Vermiform appendix (tissue), 1 donor: ENCODE data around the genes FRAS1 and ANTXR2.

DNA sequence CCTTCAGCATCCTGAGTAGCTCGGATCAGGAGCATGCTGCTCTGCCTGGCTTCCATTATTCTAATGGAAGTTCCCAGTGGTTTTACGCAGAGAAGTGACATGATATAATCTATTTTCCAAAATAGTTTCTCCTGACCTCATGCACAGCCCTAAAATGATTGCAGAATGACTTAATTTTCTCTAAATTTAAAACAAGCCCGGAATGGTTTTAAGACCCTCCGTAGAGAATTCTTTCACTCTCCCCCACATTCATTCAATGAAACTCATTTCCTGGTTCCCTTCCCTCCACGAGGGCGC, 86.4 kb downstream of the SOWAHB start:
- PRO-cap: no peak

DNA sequence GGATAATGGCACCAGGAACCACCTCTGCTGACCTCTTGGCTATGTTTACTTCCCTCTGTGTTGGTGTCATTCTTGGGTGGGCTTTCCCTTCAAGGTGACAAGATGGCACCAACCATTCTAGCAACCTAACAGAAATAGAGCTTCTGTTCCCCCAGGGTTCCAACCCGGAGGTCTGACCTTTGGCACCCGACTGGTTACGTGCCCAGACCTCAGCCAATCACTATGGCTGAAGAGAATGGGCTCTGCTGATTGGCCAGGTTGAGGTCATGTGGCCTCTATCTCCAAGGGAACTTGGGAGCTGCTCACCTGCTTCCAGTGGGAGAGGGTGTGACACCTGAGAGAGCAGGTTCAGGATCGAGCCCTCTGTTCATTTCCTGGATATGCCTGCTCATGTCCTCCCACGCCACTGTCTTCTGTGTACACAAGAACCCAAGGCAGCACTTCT, 11.1 kb downstream of the SOWAHB start:
- PRO-cap: no peak

DNA sequence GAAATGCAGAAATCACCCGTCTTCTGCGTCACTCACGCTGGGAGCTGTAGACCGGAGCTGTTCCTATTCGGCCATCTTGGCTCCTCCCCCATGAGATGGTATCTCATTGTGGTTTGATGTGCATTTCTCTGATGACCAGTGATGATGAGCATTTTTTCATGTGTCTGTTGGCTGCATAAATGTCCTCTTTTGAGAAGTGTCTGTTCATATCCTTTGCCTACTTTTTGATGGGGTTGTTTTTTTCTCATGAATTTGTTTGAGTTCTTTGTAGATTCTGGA, 86.4 kb upstream of the CXCL13 start:
- PRO-cap: no peak

DNA sequence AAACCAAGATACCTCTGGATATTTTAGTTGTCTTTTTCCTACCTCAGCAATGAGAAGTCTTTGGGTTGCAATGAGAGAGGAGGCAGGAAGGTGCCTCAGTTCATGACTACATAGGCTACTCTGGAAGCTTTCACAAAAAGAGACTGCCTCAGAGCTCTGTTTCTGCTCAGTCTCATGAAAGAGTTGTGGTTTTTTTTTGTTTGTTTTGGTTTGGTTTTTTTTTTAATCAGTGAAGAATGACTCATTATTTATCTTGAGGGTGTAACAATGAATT, 67.6 kb upstream of the CXCL13 start:
- PRO-cap: no peak

GRCh38 chr4:77563927-77564869, 41.4 kb upstream of the CXCL13 start:
- PRO-cap: no peak

DNA sequence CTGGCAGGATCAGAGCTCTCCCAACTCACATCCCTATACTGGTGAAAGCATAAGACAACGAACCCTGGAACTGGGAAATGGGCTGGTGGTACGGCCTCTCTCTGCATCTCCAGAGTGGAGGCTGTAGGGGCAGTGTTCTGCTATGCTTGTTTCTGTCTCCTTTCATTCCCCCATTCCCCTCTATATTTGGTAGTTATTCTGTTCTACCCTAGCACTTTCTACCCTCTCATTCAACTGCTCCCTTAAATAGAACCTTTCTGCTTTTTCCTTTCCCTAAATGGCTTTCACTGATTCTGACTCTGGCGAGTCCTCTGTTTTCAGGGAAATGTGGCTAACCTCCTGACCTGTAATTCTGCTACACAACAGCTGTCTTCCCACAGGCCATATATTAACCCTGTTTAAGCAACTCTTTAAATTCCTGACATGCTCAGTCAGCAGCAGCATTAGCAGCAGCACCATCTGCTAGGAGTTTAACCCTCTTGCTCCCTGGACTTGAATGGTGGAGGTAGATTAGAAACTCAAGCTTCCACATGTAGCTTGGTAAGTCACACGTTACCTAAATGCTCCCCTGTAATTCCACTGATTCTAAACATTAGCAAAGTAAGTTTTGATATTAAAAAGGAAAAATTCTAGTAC, 94.2 kb downstream of the CXCL13 start:
- PRO-cap: no peak

DNA sequence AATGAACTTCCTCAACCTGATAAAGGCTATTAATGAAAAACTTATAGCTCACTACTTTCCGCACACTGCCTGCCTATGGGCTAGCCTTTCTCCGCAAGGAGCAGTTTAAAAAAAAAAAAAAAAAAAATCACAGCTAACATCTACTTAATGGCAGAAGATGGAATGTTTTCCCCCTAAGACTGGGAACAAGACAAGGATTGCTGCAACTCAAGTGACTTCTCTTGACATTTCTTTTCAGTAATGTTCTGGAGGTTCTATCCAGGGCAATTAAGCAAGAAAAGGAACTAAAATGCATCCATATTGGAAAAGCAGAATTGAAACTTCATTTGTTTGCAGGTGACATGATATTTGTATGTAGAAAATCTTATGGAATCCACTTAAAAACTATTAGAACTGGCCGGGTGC, 7.4 kb downstream of the CNOT6L start:
- PRO-cap: no peak

DNA sequence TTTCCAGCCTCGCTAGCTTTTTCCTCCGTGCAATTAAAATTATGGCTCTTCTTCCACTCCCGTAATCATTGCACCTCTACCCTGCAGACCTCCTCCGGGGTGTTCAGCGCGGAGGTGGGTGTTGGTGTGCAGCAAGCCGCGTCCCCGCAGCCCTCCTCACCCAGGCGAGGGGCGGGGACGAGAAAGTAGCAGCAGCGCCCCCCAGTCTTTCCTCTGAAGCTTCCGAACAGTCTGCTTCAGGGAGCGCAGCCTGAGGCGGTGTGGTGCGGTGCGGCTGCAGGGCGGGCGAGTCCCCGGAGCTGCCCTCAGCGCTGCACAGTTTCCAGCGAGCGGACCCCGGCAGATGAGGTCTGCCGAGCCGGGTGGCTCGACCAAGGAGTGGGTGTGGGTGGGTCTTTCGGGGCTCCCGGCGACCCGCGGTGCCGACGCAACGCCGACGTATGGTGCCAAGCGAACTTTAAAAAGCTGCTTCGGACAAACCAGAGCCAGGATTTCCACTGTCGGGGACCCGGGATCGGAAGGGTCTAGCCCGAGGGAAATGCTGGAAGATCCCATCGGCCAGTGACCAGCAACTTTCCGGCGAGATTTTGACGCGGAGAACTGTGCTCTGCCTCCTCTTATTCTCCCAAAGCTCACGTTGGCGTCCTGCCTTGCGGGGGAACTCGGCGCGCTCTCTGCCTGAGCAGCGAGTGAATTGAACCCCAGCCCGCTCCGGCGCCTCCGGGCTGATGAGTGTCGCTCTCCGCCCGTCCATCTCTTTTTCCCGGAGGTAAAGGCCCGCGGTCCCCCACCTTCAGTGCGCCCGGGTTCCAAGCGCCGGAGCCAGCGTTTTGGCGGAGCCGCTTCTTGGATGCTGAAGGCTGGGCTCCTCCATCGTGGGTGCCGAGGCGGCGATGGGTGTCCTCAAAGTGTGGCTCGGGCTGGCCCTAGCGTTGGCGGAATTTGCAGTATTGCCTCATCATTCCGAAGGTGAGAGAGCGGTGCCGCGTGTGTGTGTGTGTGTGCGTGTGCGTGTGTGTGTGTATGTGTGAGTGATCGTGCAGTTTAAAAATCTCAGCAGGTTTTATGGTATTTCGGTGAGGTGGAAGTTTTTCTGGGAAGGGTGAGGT, at the start of gene FRAS1:
TSS of gene FRAS1 (plus strand) at position 207 of the 1,109 bp plus-strand sequence.
- PRO-cap: unidirectional peak, plus-strand start at position 229 of the sequence; bidirectional peak, plus-strand start at position 488 of the sequence, minus-strand start at position 345 of the sequence

DNA sequence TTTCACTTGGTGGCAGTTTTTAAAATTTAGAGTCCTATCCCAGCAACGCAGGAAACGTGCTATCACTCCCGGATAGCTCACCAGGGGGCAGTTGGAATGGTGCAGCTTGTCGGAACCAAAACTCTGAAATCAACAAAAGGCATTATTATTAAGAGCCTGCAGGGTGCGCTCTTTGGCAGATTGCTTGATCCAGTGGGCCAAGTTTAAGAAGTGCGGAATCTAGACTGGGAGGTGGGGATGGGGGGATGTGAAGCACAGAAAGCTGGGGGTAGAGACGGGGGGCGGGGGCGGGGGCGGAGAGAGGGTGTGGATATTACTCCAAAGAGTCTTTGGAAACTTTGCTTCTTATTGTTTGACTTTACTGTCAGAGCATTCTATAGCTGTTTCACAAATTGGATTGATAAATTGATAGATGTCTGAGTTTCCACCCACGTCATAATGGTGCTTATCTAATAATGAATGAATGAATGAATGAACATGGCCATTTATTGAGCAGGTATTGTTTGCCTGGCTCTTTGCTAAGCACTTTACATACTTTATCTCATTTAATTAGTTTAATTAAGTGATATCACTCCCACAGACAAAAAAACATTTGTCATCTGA, 2.6 kb downstream of the FRAS1 start:
- PRO-cap: no peak

DNA sequence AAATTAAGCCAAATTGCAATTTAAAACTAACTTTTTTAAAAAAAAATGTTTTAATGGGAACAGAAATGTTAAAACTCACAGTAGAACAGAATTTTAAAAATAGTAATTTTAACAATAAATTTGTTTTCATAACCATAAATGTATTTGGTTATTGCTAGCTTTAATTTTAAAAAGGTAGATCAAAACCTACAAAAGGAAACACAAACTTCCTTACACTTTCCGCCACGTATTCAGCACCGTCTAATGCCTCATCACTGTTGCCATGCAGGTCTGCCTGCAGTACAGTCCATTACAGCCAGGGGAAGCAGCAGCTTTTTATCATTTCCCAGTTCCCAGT, 93.0 kb downstream of the ANXA3 start:
- PRO-cap: no peak

- PRO-cap: no peak
Observed at GRCh38 chr4:78749984-78750503, 26.1 kb upstream of the BMP2K start.

DNA sequence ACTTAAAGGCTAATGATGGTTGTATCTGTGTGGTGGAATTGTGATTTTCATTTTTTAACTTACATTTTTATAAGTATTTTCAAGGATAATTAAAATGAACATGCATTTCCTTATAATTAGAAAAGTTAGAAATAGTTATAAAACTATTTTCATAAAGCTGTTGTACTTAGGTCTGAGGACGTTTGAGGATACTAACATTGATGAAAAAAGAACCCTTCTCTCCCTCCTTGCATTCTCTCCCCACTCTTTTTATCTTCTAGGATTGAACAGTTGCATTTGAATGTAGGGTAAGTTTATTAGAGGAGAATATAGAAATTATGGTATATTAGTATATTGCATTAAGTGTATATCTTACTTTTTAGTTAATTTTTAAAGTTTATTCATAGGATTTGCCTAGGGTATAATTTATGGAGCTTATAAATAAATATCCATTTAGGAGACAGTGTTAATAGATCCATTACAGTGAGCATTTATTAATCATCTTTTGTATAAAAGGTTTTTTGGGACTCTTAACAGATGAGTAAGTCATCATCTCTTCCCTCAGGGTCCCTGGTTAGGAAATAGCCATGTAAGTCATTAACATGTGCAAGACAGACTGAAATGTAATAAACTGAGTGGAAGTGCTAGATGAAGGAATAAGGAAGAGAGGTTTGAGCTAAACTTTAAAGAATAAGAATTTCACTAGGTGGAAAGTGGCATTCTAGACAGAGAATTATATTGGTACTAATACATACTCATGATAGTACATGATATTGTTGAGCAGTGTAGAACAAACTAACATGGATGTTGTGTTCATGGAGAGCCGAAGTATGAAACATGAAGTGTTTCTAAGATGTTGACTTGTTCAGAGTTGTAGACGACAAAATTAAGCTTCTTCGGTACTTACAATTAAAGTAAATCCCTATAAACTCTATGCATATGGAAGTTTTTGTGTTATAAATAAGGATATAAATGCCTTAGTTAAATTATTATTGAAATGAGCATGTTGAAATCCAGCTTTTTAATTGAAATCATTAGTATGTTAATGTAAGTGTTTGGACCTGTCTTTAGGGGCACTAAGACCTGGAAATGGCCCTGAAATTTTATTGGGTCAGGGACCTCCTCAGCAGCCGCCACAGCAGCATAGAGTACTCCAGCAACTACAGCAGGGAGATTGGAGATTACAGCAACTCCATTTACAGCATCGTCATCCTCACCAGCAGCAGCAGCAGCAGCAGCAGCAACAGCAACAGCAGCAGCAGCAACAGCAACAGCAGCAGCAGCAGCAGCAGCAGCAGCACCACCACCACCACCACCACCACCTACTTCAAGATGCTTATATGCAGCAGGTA, 69.0 kb downstream of the PAQR3 start:
- PRO-cap: no peak

GRCh38 chr4:78885237-78886051, 53.8 kb downstream of the PAQR3 start:
- PRO-cap: no peak

DNA sequence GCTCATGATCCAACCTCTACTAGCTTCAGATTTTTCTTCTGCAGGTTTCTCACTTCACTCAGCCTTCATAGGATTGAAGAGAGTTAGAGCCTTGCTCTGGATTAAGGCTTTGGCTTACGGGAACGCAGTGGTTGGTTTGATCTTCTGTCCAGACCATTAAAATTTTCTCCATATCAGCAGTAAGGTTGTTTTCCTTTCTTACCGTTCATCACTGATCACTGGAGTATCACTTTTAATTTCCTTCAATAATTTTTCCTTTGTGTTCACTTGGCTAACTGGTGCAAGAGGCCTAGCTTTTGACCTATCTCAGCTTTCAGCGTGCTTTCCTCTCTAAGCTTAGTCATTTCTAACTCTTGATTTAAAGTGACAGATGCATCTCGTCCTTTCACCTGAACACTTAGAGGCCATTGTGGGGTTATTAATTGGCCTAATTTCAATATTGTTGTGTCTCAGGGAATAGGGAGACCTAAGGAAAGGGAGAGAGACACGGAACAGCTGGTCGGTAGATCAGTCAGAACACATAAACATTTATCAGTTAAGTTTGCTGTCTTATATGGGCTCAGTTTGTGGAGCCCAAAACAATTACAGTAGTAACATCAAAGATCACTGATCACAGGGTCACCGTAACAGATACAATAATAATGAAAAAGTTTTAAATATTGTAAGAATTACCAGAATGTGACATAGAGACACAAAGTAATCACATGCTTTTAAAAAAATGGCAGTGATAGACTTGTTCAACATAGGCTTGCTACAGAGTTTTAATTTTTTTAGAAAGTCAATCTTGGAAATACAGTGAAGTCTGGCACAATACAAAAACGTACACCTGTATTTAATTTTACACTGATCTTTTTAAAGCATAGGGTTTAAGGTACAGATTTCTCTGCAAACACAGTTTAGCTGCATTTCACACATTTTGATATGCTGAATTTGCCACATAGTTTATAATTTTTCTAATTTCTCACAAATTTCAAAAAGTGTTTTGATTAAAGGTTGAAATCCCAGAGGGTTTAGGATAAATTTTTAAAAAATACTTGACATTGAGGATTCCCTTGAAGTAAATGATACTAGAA, 44.4 kb downstream of the PAQR3 start:
- PRO-cap: no peak

DNA sequence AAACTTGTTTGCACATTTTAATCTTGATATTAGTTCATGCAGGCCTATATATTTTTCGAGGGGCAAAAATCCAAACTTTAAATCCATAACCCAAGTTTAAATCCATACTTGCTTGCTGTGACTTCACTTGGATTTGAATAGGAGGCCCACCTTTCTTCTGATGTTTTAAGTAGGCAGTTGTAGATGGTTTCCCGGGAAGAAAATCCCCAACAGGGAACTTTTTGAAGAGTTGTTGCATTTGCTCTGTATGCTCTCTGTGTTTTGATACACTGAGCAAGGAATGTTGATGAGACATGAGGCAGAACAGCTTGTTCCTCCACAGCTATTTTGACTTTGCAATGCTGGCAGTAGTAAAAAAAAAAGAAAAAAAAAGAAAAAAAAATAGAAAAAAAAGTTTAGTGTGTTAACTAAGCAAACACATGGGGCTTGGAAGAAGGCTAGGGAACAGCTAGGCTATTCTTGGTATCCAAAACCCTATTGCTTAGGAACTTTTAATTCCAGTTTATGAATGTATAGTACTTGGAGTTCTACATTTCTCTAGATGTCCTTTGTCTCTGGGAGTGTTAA, 23.3 kb upstream of the PAQR3 start:
- PRO-cap: no peak

DNA sequence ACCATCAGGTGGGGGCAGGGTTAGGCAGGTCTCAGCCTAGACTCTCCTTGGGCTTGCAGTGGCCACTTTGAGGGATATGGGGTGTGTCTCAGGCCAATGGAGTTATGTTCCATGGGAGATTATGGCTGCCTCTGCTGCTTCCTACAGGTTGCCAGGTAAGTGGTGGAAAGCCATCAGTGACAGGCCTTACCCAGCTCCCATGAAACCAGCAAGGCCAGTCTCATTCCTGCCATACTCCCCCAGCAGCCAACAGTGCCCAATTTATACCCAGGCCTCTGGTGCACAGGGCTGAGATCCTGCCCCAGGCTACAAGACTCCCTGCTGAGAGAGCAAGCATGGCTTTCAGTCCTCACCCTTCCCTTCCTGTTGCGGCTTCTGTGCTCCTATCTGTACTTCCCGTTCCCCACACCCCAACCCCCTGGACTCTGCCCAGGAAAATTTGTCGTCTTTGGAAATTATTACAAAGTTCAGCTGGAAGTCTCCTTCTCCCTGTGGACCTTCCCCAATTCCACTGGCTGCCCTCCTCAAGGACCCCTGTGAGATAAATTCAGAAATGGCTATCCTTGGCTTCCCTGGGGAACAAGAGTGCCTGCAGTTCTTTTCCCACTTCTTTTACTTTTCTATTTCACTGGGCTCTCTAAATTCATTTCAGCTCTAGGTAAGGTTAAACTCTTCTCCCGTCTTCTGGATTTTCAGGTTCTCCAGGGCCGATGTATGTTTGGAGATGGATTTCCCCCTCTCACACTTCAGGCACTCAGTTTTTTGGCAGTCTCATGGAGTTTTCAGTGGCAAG, 84.1 kb upstream of the GK2 start:
- PRO-cap: no peak

DNA sequence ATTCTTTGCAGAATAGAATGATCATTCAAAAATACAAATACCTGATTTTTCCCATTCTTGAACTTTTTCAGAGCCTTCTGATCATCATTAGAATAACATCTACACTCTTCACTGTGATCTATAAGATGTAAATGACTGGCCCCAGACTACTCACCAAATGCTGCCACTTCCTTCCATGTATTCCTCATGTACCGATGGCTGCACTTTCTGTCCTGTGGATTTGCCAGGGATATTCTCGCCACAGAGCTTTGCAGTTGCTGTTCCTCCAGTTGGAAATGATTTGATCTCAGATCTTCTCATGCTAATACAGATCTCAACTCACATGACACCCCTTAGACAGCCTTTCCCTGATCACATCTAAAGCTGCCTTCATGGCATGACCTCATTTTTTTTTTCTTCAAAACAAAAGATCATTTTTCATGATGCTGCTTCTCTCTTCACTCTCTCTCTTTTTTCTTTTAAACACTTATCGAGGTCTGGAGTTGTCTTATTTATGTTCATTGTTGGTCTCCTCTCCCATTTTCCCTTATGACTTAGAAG, 328.9 kb downstream of the ANTXR2 start:
- PRO-cap: no peak

DNA sequence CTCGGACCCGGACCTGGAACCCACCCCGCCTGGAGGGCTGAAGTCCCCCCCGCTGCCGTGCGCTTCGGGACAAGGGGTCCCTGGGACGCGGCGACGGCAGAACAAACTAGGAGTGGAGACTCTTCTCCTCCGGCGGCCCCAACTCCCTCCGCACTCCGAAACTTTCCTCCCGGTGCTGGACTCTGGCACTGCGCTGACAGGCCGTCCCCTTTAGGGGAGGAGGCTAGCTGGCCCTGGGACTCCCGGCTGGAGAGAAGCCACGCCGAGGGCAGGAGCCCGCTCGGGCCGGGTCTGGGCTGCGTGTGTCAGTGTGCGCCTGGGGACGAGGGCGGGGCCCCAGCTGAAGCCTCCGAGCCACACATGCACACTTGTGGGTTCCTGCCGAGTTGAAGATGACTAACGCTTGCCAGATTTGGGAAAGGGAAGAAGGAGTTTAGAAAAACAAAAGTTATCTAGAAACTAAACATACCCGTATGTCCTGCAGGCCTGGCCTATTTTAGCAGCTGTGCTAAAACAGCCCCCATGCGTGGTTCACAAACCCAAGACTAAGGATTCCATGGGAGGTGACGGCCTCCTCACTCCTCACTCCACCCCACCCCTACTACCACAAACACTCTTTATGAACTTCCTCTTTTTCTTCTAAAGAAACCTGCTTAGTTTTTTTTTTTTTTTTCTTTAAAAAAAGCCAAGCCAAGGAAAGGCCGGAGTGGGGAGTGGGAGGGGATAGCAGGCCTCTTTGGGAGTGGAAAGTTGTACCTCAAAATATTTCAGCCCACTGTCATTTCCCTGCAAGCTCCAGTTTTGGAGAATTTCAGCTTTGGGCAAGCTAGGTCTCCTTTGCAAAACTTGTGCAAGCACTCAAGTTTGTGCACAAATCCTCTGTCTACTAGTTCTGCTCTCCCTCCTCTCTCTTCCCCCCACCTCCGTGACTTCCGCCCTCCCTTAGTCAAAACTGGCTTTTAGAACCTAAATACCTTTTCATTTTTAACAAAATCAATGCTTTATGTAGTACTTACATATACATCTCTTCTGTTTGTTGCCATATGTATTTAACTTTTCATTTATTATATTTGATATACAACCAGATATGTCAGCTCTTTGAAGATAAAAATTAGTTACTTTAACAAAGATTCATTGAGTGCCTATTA, at the start of gene ANTXR2:
TSS of gene ANTXR2 (minus strand) at position 304 of the 1,148 bp plus-strand sequence.
- PRO-cap: bidirectional peak, plus-strand start at position 373 of the sequence, minus-strand start at position 157 of the sequence; bidirectional peak, plus-strand start at position 585 of the sequence, minus-strand start at position 547 of the sequence

- PRO-cap: unidirectional peak, plus-strand start at chr4:80139149
Observed at GRCh38 chr4:80138778-80139250, 58.5 kb upstream of the PRDM8 start.

DNA sequence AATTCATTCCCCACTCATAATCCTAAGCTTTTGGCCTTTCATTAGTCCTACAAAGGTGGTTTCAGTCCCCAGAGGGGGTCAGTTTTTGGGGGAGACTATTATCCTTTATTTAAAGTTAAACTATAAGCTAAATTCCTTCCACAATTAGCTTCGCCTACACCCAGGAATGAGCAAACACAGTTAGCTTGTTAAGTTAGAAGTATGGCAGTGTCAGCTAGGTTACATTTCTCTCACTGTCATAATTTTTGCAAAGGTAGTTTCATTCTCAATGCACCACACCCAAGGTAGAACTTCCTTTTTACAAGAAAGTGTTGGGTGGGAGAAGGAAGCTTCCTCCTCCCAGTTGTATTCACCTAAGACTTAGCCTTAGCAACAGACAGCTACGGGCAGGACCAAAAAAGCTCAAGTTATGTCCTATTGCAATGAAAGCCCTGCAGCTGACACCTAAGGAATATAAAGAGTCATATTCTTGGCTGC, 25.2 kb upstream of the PRDM8 start:
- PRO-cap: no peak